Measurements from ENCODE around the genes ZNF225, ZNF229 and RELB.

DNA sequence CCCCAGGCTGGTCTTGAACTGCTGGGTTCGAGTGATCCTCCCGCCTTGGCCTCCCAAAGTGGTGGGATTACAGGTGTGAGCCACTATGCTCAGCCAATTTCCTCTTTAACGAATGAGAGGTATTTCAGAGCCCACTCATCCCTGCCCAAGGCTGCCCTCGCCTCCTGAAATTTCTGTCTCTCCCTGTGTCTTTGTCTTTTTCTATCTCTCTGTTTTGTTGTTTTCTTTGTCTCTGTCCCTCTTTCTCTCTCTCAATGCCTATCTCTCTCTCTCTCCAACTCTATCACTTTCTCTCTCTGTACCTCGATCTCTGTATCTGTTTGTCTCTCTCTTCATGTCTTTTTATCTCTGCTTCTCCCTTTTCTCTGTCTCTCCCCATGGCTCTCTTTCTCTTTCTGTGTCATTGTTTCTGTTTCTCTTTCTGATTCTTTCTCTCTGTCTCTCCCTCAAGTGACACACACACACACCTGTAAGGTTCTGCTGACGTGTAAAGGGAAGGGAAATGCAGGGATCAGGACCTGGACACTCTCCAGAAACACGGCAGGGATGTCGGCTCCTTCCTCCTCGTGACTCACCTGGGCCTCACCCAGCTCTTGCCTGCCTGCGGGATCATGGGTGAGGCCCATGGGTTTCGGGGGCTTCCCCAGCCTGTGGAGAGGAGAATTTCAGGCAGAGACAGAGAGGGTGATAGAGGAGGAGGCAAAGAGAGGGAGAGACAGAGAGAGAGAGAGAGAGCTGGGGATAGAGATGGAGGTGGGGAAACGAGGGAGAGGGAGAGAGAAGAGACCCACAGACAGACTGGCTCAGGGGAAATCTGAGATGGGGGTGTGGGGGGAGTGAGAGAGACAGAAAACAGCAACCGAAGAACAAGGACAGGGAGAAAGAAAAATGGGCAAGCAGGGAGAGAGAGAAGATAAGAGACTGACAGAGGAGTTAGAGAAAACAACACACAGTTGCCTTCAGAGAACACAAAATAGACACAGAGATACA lies 5.4 kb upstream of the PLAUR start:
- PRO-cap: unidirectional peak, minus-strand start at position 397 of the sequence

DNA sequence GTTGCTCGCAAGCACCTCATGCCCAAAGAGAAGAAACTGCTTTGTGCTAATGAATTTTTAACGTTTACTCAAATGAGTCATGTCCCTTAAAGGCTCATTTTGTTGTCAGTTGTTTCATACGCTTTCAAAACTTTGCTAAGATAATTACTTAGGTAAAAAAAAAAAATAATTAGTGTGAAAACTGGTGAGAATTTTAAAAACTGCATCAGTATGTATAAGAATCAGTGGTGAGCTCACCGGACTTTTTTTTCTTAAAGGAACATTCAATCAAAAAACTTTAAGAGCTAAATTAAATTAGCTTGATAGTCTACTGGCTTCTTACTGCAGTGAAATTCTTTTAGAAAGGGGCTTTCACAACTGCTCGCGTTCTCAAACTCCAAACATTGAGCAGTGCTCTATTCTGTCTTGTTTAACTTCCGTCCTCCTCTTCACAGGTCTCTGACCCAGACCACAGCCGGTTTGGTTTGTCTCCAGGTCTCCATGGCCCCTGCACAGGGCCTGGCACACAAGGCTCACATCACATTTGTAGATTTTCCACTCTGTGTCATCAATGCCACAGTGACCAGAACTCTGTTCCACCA lies 16.3 kb downstream of the SMG9 start:
- PRO-cap: no peak

GRCh38 chr19:43764680-43765890 lies 10.3 kb upstream of the SMG9 start:
- PRO-cap: no peak

DNA sequence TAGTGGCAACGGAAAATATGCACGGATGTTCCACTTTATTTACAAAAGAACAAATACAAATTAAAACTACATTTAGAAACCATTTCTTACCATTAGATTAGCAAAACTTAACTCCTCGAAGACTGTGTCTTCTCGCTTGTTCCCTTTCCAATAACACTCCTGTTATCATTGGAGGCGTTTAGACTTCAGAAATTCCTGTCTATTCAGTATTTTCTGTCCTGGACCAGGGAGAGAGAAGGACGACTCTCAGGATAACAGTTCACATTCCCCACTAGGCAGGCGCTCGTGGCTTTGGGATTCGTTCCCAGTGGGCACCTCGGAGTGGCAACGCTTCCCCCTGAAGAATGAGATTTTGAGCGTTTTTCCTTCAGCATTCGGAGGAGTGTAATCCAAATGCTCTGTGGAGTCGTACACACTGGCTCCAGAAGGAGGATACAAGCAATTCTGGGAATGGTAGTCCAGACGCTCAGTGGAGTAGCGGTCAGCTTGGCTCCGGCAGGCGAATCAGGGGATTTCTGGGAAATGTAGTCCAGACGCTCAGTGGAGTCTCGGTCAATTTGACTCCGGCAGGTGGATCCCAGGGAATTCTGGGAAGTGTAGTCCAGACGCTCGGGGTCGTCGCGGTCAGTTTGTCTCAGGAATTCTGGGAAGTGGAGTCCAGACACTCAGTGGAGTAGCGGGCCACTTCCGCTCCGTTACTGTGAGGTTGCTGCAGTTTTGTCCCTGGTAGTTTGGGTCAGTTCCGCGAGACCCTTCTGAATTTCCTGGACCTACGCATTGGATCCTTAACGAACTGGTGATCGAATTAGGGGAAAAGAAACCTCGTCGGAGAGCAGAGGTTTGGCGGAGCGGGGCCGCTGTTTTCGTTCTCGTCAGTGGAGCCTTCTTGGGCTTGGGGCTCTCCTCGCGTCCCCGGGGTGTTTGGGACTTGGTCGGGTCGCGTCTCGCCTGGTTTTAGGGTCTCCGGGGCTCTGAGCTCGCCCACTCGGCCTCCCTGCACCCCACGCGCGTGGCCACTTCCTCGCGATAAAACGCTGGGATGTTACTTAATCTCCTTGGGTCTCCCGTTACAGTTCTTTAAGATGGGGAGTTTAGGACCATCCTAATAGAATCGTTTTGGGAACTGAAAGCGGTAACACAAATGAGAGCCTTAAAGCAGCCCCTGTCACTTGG lies at the start of gene ZNF225:
TSS of gene ZNF225 (plus strand) at position 668 of the 1,173 bp plus-strand sequence.
- PRO-cap: bidirectional peak, plus-strand start at position 739 of the sequence, minus-strand start at position 506 of the sequence

GRCh38 chr19:44113905-44114353 lies 730 bp downstream of the ZNF225 start:
- PRO-cap: no peak

GRCh38 chr19:44447728-44448862 lies at the start of gene ZNF229:
Gene ZNF229 (minus strand): TSS chr19:44448472.
- PRO-cap: no peak

GRCh38 chr19:44588330-44589103 lies 24.8 kb upstream of the IGSF23 start:
- PRO-cap: no peak

GRCh38 chr19:44658017-44658260 lies 13.3 kb upstream of the CEACAM19 start:
- PRO-cap: no peak

- PRO-cap: no peak
Observed at GRCh38 chr19:44697188-44697860, 1.6 kb upstream of the CEACAM16 start.

DNA sequence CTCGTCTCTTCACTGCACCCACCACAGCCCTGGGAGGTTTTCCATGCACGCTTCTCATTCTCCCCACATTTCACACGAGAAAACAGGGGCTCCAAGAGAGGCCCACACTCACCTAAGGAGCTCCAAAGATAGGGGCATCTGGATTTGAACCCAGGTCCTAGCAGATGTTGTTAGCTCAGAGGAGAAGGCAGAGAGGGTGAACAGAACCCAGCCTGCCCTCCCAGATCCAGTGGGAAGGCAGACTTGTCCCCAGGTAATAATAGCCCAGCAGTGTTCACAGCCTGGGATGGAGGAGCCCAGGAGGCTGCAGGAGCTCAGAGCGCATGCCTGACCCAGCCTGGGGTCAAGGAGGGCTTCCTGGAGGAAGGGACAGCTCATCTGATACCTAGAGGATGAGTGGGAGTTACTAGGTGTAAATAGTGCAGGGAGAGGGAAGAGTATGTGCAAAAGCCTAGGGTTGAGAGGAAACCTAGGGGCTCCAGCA lies 23.7 kb downstream of the CEACAM16 start:
- PRO-cap: no peak

DNA sequence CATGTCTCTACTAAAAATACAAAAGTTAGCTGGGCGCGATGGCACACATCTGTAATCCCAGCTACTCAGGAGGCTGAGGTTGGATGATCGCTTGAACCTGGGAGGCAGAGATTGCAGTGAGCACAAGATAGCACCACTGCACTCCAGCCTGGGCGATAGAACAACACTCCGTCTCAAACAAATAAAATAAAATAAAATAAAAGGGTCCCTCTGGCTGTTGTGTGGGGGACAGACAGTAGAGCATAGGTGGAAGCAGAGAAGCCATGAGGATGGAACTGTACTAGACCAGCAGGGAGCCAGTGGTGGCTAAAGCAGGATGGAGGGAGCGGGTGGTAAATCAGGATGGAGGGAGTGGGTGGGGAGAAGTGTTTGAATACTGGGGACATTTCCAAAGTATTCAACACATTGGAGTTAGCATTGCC lies 7.2 kb downstream of the BCL3 start:
- PRO-cap: no peak

DNA sequence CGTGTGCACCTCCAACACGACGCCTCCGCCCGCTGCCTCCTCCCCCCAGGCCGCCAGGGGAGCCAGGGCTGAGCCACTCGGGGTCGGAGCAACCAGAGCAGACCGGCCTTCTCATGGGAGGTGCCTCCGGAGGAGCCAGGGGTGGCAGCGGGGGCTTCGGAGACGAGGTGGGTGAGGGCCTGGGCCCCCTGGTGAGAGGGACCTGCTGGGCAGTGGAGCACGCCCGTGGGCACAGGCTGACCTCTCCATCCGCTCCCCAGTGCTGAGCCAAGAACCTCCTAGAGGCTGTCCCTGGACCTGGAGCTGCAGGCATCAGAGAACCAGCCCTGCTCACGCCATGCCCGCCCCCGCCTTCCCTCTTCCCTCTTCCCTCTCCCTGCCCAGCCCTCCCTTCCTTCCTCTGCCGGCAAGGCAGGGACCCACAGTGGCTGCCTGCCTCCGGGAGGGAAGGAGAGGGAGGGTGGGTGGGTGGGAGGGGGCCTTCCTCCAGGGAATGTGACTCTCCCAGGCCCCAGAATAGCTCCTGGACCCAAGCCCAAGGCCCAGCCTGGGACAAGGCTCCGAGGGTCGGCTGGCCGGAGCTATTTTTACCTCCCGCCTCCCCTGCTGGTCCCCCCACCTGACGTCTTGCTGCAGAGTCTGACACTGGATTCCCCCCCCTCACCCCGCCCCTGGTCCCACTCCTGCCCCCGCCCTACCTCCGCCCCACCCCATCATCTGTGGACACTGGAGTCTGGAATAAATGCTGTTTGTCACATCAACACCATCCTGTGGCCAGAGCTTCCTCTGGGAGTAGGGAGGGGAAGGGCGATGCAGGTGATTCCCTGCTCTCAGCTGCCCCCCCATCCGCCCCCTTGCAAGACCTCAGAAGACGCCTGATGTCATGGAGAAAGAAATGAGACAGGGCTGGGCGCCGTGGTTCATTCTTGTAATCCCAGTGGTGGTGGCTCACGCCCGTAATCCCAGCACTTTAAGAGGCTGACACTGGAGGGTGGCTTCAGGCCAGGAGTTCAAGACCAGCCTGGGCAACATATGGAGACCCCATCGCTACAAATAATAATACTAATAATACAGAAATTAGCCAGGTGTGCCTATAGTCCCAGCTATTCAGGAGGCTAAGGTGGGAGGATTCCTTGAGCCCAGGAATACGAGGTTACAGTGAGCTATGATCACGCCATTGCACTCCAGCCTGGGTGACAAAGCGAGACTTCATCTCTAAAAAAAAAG lies 12.2 kb downstream of the BCAM start:
- PRO-cap: no peak

DNA sequence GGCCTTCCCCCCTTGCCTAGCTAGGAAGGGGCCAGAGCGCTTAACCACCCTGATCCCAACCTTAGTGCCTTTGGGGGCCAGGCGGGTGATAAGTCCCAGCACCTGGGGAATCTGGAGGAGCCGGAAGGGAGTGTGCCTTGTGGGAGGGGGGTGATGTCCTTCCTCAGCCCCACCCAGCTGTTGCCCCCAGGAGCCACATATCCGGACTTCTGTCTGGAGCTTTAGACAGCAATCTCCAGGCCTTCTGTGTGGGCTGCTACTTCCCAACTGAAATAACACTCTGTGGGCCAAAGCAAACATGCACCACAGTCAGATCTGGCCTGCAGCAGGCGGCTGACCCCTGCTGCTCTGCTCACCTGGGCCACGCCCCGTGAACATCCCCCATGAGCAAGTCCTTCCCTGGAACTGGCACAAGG lies 10.5 kb downstream of the NECTIN2 start:
- PRO-cap: no peak

GRCh38 chr19:44951100-44951990 lies 3.8 kb upstream of the CLPTM1 start:
- PRO-cap: no peak

DNA sequence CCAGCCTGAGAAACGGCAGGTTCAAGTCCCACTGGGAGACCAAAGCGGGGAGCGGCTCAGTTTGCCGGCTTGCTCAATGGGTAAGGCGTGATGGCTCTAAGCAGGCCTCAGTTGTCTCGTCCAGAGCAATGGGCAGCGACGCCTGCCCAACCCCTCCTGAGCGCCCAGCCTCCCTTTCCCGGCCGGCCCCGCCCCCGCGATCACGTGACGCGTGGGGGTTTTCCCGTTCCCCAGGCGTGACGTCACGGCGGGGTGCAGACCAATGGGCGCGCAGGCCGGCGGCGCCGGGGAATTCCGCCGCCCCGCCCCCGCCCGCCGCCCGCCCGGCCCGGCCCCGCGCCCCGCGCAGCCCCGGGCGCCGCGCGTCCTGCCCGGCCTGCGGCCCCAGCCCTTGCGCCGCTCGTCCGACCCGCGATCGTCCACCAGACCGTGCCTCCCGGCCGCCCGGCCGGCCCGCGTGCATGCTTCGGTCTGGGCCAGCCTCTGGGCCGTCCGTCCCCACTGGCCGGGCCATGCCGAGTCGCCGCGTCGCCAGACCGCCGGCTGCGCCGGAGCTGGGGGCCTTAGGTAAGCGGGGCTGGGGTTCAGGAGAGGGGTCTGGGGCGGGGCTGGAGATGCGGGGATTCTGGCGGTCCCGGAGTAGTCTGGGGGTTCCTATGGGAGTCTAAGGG lies at the start of gene RELB:
TSS of gene RELB (plus strand) at position 346 of the 671 bp plus-strand sequence.
- PRO-cap: bidirectional peak, plus-strand start at position 346 of the sequence, minus-strand start at position 144 of the sequence

DNA sequence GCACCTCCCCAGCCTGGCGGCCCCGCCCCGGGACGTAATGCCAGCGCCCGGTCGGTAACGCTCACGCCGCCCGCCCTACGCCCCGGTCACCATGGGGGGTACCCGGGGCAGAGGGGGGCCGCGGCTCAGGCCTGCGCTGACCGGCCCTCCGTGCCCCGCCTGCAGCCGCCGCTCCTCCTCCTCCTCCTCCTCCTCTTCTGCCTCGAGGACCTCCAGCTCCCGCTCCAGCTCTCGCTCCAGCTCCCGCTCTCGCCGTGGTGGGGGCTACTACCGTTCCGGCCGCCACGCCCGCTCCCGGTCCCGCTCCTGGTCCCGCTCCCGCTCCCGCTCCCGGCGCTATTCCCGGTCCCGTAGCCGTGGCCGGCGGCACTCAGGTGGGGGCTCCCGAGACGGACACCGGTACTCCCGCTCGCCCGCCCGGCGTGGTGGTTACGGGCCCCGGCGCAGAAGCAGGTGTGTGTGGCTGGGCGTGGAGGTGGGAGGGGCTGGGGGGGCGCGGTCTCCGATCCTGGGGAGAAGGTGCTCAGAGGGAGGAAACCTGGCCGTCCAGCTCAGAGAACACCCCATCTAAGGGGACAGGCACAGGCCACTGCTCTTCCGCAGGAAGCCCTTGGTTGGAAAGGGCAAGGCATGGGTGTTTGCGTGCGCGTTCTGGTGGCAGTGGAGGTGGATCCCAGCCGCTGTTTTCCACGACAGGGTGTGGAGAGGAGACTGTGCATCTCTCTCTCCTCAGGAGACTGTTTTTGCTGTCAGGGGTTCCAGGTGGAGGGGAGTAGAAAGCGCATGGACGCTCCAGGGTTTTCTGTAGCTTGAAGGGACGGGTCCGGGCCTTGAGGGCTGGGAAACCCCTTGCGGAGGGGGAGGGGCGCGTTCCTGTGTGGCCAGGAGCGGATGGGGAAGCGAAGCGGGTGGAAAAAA lies 11.8 kb downstream of the ZNF296 start:
- PRO-cap: no peak

DNA sequence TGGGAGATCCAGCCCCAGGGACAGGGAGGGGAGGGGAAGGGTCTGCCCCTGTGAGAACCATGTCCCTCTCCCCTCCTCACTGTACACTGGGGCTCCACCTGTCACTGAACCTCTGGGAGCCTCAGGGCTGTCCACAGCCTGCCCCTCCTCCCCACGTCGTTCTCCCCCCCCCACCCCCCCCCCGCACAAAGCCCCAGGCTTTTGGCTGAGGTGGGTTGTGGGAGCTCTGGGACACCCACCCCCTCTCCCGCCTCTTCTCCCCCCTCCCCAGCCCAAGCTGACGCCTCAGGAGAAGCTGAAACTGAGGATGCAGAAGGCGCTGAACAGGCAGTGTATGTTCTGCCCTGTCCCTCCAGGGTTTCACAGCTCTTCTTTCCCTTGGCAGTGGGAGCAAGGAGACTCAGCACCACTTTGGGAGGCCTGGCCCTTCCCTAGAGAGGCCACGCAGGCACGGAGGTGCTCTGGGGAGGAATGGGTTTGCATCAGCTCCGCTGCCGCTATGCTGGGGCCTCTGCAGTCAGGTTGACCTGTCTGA lies 8.1 kb downstream of the ZNF296 start:
- PRO-cap: no peak

DNA sequence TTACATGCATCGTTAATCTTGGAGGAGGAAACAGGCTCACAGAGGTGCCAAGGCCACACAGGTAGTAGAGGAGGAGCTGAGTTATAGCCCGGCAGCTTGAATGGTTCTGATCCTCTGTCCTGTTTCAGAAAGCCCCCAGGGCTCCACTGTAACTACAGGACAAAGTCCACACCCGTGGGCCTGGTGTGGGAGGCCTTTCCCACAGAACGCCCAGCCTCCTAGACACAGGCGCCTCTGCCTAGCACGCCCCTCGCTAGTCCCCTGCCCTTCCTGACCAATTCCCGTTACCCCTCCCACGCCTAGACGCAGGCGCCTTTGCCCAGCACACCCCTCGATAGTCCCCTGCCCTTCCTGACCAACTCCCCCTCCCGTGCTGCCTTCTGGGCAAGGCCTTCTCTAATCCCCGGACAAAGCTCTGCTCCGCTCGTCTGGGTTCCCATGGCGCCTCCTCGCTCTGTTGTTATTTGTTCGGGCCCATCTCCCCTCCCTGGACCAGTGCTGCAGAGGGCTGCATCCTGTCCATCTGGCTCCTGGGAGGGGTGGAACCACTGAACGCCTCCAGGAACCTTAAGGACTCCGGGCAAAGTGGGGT lies 10.9 kb downstream of the PPP1R37 start:
- PRO-cap: no peak

GRCh38 chr19:45270164-45270667 lies 19.1 kb downstream of the MARK4 start:
- PRO-cap: no peak

DNA sequence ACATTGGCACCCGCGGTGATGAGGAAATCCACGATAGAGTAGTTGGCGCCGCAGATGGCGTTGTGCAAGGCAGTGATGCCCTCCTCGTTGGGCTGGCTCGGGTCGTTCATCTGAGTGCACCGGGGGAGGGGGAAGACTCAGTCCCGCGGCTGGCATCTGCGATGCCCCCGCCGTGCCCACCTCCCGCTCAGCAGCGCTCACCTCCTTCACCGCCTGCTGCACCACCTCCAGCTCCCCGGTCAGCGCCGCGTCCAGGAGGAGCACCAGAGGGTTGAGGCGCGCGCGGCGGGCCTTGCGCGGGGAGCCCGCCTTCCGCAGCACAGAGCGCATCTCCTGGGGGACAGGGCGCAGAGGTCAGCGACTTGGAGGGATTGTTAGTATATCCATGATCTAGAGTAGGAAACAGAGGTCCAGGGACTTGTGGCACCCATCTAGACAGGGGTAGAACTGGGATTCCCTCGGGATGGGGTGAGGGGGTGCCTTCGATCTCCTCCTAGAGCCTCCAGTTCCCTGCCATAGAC lies 15.5 kb upstream of the ERCC2 start:
- PRO-cap: no peak